CD14-positive monocyte (primary cell): Measurements from ENCODE around the genes UPP2 and LY75.

- CAGE, long polyA plus RNA = no peak
Observed at GRCh38 chr2:157414822-157415264, 29.0 kb downstream of the CYTIP start.

DNA sequence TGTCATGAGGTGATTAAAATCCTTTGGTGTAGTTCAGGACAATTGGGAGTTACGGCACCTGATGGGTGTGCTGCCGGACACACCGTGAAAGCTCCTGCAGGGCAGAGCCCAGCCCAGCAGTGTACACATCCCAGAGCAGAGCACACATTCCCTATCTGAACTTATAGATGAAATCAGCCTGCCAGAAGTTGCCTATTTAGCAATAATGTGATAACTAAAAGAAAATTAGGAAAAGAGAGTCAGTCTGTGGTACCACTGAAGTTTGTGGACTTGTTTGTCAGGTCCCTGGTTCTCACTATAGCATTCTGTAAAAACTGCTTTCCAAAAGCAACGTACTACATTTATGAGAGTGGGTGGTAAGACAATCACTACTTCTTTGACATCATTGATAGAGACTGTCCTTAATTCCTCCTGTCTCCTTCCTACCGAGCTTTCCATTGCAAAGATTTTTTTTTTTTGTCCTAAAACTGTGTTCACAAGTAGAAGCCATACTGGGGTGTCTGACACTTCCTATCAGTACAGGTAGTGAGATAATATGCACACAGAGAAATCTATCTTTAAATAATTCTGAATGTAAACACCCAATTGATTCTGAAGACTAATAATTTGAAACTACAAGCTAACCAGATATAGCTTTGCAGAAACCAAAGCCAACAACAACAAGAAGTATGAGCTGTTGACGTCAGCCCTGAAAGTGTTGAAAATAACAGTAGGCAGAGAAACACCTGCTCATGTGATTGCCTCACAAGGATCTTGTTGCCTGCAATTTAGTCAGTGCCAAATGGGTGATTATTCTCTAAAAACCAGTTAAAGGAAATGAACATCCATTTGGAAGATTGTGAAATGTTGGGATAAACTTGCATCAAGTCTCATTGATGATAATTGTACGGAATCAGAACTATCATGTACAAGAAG is 3.1 kb downstream of the CYTIP start:
- CAGE, long polyA plus RNA = no peak

GRCh38 chr2:157529450-157529741 is 85.5 kb upstream of the CYTIP start:
- CAGE, long polyA plus RNA = no peak

GRCh38 chr2:158101541-158102040 is at the start of gene UPP2:
TSS of gene UPP2 (plus strand) at chr2:158101876.
- CAGE, long polyA plus RNA = no peak

GRCh38 chr2:158191504-158192128 is 89.9 kb downstream of the UPP2 start:
- CAGE, long polyA plus RNA = no peak

DNA sequence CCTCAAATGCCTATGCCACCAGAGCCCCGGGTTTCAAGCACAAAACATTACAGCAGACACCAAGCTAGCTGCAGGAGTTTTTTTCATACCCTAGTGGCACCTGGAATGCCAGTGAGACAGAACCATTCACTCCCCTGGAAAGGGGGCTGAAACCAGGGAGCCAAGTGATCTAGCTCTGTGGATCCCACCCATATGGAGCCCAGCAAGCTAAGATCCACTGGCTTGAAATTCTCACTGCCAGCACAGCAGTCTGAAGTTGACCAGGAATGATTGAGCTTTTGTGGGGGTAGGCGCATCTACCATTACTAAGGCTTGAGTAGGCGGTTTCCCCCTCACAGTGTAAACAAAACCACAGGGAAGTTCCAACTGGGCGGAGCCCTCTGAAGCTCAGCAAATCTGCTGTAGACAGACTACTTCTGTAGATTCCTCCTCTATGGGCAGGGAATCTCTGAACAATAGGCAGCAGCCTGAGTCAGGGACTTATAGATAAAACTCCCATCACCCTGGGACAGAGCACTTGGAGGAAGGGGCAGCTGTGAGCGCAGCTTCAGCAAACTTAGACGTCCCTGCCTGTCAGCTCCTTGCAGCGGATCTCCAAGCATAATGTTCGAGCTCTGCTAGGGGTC is 96.7 kb downstream of the CCDC148 start:
- CAGE, long polyA plus RNA = no peak

GRCh38 chr2:158470874-158471308 is 14.1 kb downstream of the PKP4 start:
- CAGE, long polyA plus RNA = no peak

DNA sequence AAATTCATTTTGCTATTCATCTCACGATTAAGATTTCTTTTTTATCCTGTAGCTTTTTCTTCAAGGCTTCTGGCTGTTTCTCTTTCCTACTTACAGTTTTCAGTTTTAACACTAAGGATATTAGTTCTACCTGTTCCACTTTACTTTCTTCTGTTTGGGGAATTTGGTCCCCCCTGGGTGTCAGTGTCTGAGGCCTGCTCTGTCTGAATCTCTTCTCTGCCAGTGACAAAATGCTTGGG is 62.4 kb downstream of the PKP4 start:
- CAGE, long polyA plus RNA = no peak

- CAGE, long polyA plus RNA = no peak
Observed at GRCh38 chr2:158724769-158725401, 70.2 kb upstream of the DAPL1 start.

DNA sequence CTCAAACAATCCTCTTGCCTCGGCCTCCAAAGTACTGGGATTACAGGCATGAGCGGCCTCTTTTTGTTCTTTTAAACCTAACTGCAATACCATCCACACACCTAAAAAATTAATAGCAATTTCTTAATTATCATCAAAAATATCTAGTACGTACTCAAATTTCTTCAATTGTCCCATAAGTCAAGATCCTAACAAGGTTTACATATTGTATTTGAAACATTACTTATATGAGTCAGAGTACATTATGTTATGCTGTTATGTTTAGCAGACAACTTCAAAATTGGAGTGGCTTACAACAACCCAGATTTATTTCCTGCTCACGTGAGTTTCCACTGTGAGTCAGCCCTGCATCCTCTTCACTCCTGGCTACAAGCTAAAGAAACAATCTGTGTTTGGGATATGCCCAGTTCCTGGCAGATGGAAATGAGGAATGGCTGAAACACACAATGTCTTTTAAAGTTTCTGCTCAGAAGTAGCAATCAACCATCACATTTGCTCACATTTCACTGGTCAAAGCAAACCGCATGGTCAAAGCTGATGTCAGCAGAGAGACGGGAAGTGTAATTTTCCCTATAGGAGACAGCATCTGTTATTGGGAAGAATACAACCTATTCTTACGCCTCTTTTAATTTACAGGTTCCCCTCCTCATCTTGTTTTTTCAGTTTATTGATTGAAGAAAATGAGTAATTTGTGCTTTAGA is 31.4 kb upstream of the TANC1 start:
- CAGE, long polyA plus RNA = no peak

GRCh38 chr2:159126863-159127617 is 158.6 kb downstream of the TANC1 start:
- CAGE, long polyA plus RNA = no peak

DNA sequence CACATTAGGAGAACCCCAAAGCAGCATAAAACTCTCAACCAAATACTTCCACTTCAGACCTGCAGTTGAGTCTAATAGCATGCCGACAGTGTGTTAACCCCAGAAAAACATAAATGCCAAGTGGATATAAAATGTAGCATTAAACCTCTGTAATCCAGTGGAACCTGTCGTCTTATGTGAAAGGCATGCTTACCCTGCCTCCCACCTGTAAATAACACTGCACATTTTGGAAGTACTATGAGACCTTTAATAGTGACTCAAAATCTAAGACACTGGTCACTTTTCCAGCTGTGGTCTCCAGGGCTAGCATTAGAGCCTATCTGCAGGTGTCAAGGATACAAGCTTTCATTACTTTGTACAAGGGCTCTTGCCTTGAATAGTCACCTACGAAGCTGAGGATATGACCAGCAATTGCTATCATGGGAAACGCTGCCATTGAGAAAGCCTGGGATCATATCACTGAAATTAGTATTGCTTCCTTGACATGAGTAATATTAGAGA is 79.7 kb upstream of the WDSUB1 start:
- CAGE, long polyA plus RNA = no peak

- CAGE, long polyA plus RNA = no peak
Observed at GRCh38 chr2:159497077-159497818, 119.1 kb downstream of the BAZ2B start.

- CAGE, long polyA plus RNA = no peak
Observed at GRCh38 chr2:159613358-159614386, 2.7 kb downstream of the BAZ2B start.

- CAGE, long polyA plus RNA = no peak
Observed at GRCh38 chr2:159903454-159904046, 1.0 kb downstream of the LY75 start.

DNA sequence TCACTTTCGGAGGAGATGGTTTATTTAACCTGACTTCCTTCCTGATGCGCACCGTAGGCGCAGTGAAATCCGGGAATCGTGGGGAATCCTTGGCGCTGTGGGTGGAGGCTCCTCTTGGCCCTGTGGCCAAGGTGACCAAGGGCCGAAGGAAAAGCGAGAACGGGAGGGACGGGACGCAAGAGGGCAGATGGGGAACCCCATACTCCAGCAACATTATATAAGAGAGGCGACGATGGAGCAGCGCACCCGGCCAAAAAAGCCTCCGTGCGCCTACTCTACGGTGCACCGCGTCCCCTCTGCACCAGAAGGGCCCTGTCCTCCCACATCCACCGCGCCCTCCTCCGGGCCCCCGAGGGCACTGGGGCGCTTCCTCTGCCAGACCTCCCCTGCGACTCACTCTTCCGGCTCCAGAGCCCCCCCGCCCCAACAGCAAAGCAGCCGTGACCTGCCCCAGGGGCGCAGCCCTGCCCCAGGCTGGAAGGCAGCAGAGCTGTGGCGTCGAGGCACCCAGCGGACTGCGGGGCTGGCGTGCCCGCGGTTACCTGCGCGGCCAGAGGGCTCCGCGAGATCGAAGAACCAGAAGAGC is 416 bp downstream of the LY75 start:
- CAGE, long polyA plus RNA = no peak

- CAGE, long polyA plus RNA = no peak
Observed at GRCh38 chr2:159904633-159905362, at the start of gene LY75. TSS of gene LY75 (minus strand) at chr2:159904756.

GRCh38 chr2:160210528-160211090 is 10.5 kb upstream of the ITGB6 start:
- CAGE, long polyA plus RNA = no peak

DNA sequence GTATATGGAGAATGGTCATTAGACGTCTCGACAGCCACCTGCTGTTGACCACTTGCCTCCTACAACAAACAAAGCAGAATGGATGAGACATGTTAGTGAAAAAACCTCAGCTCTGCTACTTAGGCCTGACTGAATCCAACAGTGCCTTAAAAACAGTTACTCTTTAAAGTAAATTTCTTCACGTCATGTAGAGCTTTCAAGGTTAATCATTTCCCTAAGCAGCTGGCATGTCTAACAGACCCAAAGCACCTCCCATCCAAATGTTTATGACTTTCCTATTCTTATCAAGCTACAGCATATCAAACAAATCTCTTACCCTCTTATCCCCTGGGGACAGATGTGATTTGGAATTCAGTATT is 75.6 kb upstream of the ITGB6 start:
- CAGE, long polyA plus RNA = no peak

DNA sequence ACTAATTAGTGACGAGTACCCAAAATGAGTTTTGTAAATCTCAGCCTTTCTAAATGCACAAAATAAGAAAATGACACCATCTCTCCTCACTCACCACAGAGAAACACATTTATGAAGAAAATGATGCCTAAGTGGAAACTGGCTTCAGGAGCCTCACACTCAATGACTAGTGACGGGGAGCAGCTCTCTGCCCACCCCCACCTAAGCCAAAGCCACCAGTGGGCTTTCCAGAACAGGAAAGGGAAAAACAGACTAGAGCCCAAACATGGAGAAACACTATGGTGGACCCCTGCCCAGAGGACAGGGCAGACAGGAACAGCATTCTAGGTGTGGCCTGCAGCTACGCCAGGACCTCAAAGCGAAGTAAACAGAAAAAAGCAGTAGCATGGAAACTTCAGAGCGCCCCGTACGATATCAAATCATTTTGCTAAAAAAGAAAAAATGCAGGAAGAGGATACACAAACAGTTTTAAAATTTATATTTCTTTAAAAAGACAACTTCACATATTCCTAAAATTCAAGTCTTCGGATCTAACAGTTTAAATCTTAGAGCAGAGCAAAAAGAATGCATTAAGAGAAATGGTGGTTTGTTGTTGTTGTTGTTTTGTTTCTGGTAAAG is 113.4 kb downstream of the RBMS1 start:
- CAGE, long polyA plus RNA = no peak